GM23248 (cell line): ENCODE measurements around the genes HDAC11 and FBLN2.

DNA sequence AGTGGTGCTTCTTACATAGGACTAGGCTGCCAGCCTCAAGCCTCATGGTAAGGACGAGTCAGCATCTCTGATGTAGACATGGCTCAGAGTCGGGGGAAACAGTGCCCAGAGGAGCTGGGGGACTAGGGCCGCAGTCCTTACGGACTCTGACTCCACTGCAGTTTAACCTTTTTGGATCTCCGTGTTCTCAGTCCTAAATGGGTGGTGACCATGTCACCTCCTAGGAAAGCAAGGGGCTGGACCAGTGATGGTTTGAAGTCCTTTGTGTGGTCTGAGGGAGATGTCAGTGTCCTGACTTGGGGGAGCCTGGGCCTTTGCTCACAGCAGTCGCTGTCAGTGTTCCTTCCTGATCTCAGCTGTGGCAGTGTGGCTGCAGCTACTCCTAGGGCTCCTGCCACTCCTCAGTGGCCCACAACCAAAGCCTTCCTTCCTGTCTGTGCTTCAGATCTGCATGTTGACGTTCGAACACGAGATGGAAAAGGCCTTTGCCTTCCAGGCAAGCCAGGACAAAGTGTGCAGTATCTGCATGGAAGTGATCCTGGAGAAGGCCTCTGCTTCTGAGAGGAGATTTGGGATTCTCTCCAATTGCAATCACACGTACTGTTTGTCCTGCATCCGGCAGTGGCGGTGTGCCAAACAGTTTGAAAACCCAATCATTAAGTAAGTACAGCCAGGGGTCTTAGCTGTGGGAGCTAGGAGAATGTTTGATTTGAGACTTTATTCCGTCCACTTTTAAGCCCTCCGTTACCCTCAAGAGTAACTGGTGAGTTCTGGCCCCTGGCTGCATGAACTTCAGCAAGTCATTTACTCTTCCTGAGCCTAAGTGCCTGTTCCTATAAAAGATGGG lies 17.7 kb downstream of the MKRN2 start:
- RAMPAGE, long total RNA: no peak

DNA sequence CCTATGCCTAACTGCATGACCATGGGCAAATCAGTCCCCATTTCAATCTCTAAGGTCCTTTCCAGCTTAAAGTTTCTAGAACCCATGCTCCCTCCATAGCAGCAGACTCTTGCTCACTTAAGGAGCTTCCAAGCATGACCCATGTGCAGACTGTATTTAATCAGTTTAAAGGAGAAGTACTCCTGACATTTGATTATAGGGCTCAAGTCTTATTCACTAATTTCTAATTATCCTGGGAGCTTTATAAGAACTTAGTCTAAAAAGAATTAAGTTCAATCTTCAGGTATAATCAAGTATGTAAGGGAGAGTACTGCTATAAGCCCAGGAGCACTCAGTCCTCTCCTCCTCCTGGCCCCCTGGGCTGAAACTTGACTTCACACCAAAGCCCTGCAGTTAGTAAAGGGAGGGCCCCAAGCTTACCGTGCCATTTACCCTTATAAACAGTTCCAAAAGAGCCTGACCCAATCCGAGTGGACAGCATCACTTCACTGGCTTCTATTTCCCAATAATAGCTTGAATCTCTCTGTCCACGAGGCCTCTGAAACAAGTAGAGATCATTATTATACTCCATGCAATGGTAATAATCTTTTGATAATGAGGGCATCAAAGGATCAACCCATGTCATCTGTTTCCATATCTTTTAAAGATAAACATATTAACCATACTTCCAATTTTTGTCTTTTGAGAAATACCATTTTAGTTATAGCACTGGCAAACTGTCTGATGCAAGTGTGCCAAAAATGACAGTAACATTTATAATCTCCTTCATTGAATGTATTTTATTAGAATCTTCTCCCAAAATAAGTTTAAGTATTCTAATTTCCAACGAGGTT lies 42.6 kb downstream of the MKRN2 start:
- RAMPAGE, long total RNA: no peak

DNA sequence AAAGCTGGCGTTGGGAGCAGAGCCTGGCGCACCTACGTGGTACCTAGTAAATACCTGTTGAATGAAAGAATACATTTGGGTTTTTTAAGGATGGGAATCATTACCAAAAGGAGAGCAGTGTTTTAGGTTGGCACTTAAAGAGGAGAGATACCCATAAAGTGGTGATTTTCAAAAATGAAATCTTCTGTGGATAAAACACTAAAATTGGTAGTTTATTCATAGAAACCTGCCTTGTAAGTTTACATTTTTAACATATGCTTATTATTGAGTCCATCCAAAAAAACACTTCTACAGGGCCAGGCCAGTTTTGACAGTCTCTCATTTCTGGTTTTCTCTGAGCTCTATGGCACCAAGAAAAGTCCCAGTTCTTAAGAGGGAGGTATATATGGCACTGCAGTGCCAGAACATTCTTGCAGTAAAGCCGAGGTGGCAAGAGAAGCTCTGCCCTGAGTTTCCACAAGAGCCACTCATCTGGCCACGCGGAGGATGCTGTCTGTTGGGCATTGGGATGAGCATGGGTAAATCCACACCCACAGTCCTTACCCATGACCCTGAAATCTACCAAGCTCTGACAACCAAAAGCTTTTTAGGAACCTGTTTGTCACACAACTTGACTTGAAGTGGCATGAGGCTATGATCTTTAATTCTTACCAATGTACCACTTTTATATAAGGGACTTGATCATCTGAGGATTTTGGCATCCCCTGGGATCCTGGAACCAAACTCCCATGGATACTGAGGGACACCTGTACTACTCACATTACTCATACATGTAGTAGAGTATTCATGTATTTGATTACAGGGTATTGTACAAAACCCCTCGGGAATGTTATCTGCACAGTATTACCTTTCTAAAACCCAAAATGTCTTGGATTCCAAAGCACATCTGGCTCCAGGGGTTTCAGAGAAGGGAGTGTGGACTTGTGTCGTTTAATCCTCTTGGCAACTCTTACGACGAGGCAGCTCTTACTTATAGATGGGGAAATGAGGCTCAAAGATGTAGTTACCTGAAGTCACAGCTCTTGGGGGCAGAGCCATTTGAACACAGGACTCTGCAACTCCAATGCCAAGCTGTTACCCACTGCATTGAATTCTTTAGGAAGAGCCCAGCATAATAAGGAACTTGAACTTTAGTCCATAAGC lies 9.0 kb downstream of the RPL32 start:
- RAMPAGE, long total RNA: no peak

DNA sequence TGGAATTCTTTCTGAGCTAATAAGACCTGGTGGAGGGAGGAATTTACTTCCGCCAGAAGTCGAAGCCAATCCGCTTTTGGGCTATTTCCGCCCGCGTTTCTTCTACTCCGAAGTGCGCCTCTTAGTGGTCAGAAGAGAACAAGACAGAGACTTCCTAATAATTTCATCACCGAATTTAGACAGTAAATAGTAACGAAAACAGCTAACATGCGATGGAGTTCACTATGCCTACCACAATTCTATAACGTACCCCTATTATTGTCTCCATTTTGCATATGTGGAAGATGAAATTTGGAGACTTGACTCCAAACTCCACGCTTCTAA lies 356 bp upstream of the RPL32 start:
- RAMPAGE, long total RNA: no peak

DNA sequence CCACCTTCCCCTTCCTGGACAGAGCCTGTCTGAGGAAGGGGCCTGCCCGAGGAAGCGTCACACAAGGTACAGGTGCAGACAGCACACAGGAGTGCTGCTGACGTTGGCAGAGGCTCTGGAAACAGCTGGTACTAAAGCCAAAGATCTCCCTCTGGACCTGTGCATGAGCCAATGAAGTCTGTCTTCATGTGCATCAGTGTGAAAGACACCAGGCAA lies 71.6 kb upstream of the RPL32 start:
- RAMPAGE, long total RNA: no peak

- RAMPAGE, long total RNA: no peak
Observed at GRCh38 chr3:12915451-12915863, 74.1 kb upstream of the RPL32 start.

DNA sequence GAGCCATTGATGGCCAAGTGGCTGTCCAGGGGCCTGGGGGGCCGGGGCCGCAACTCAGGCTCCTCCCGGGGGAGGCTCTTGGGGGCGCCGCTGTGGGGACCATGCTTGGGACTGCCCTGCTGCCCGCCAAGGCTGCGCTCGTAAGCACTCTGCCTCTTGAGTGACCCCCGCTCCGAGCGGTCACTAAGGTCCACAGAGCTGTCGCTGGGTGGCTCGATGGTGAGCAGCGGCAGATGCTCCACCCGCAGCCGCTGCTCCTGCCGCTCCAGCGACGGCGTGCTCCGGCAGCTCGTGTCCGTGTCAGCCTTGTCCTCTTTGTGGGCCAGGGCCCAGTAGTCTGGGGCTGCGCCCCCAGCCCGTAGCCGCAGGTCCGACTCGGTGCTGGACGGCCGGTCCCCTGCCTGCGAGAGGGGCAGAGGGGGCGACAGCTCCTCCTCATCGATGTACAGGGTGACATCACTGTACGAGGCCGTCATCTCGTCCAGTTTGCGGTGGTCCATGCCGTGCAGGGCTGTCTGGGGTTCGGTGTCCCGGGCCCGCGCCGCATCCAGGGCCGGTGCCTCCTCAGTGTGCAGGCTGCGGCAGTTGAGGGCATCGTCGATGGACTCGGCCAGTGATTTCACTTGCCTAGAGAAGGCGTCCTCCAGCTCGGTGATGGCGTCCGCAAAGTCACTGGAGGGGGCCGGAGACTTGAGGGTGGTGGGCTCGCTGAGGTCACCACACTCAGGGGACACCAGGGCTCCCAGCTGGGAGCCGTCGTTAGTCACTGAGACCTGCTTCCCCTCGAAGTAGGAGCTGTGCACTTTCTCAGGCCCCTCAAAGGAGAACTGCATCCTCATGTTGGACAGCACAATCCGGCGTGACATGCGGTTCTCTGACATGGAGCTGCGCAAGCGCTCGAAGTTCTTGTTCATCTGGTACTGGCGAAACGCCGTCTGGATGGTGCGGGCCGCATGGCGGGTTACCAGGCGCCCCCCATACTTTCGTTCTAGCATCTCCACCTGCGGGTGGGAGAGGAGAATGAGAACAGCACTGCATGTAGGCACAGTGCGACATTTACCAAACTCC lies 94.7 kb upstream of the RPL32 start:
- RAMPAGE, long total RNA: no peak

DNA sequence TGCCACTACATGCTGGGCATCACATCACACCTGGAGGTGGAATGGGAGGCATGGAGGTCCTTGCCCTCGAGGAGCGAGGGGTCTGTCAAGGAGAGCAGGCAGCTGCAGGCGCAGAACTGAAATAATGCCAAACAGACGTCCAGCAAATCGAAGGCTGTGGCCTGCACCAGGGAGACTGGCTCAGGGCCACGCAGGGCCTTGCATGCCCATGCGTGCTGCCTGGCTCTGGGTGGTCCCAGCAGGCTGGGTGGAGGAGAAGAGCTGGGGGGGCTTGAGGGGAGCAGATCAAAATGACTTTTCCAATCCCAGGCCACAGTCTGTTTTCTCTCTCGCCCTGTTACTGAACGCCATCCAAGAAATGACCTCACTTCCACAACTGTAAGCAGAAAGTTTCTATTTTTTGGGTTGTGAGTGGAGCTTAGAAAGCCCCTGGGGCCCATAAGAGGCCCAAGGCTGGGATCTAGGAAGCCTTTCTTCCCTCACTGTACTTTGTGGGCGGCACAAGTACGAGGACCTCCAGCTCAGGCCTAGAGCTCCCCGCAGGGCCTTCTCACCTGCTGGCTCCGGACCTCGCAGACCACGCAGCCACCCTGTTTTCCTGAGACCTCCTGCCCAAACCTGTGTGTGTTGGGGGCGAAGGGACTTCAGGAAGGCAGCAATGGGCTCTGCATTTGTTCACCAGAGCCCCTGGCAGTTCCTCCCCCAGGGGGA lies 97.0 kb upstream of the RPL32 start:
- RAMPAGE, long total RNA: no peak

- RAMPAGE, long total RNA: no peak
Observed at GRCh38 chr3:13346963-13348062, 72.8 kb downstream of the NUP210 start.

DNA sequence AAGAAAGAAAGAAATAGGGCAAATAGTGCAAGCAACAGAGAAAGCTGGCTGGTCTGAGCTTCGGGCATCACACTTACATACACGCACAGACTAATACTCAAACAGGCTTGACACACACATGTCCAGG lies 1.3 kb downstream of the NUP210 start:
- RAMPAGE, long total RNA: no peak

GRCh38 chr3:13465207-13465550 lies 14.9 kb upstream of the HDAC11 start:
- RAMPAGE, long total RNA: no peak

DNA sequence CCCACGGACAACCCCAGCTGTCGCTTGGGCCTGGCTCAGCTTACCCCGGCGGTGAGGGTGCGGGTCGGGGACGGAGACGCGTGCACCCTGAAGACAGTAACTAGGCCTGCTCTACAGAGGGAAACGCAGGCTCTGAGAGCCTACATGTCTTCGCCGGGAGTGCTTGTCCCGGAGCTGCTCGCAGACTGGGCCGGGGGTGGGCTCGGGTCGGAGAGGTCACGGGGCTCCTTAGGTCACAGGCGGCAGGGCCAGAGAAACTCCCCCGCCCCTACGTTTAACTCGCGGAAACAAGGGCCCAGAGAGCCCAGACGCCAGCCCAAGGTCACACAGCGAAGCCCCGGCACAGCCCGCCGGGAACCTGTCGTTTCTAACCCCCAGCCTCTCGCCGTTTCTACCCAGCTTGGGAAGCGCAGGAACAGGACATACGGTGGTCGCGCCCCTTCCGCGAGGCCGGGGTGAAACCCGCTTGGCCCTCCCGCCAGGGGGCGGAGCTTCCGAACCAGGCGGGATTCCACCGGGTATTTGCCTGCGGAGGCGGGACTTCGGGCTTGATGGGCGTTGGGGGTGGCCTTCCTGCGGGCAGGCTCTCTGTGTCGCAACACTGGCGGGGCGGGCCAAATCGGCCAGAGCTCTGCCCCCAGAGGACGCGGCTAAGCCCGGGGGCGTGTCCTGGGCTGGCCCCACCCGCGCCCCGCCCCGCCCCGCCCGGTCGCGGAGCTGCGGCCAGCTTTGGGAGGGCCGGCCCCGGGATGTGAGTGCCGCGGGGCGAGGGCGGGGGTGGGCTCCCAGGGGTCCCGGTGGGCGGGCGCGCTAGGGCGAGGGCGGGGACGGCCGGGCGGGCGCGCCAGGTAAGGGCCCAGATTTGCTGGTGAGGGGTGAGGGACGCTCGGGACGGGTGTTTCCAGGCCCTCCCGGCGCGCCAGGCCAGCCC lies at the start of gene HDAC11:
Gene HDAC11, plus strand, starts transcription at position 708 of the 931 bp plus-strand sequence.
- RAMPAGE, long total RNA: no peak

DNA sequence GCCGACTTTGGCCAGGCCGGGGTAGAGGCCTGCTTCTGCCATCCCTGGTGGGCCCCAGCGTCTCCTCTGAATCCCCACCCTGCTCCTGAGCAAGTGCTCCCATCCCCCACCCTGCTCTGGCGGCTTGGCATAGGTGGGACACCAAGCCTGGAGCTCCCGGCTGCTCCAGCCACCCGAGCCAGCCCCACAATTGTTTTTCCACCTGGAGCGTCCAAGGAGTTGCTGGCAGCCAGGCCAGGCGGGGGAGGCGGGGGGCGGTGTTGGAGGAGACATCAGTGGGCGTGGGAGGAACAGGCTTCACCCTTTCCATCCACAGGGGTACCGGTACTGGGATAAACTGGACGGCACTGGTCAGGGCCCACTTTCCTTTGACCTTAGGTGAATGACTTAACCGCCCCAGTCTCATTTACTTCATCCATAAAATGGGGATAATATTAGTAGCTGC lies 32.4 kb upstream of the FBLN2 start:
- RAMPAGE, long total RNA: no peak

DNA sequence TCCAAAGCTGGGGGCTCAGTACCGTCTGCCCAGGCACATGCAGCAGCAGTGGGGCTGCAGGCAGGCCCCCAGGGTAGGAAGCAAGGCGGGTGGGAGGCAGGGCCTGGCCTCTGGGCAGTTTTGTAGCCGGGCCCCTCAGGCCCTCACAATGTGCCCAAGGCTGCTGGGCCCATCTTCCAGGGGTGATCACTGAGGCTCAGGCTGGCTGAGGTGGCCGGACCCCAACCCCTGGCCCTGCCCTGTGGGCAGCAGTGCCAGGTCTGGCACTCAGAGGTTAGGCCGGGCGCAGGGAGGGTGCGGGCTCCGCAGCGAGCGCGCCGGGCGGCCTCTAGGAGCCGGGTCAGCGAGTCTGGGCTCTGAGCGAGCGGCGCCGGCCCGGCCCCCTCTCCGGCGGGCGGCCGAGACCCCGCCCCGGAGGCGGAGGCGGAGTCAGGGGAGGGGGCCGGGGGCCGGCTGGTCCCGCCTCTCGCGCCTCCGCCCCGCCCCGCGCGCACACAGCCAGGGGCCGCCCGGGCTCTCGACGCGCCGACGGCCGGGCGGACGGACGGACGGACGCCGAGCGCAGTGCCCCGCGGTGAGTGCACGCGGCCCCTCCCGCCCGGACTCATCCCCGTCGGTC lies at the start of gene FBLN2:
Gene FBLN2, plus strand, starts transcription at position 491 of the 619 bp plus-strand sequence.
- RAMPAGE, long total RNA: start-site peak on the plus strand centred at position 516 of the sequence, 31 bp wide, 692 and 291 reads in 2 replicates

GRCh38 chr3:13549254-13549590 lies 297 bp downstream of the FBLN2 start:
- RAMPAGE, long total RNA: no peak

- RAMPAGE, long total RNA: no peak
Observed at GRCh38 chr3:13654843-13655179, 105.9 kb downstream of the FBLN2 start.

- RAMPAGE, long total RNA: no peak
Observed at GRCh38 chr3:13826719-13827176, 53.1 kb downstream of the WNT7A start.

GRCh38 chr3:13891792-13892018 lies 11.8 kb upstream of the WNT7A start:
- RAMPAGE, long total RNA: no peak

GRCh38 chr3:14123141-14123673 lies 1.5 kb downstream of the CHCHD4 start:
- RAMPAGE, long total RNA: no peak

DNA sequence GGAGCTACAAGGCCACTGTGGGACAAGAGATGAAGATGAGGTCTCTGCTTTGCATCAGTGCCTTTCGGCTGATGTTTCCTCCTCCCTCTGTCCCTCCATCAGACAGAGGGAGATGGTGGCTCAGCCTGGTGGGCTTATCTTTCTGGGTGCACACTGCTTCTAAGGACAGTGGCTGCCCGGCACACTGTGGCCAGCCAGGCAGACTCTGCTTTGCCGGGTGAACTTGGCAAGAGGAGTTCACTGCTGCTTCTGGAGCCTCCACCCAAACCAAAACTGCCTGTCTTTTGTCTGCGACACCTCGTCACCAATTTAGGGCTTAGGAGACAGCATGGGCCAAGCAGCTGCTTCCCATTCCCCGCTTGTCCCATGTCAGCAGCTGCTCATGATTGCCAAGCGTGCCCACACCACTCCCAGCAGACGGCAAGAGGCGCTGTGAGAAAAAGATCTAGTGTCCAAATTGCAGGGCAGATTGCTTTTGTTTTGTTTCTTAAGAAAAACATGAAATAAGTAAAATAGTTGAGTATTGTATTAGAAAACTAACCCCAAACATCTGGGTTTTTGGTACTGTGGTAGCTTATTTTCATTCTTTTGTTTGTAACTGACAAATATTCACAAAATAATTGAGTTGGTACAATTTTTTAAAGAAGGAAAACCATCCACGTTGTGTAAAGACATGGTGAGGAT lies 57.3 kb downstream of the LSM3 start:
- RAMPAGE, long total RNA: no peak